SP-49 (cell line): ENCODE measurements around the gene ETV5.

DNA sequence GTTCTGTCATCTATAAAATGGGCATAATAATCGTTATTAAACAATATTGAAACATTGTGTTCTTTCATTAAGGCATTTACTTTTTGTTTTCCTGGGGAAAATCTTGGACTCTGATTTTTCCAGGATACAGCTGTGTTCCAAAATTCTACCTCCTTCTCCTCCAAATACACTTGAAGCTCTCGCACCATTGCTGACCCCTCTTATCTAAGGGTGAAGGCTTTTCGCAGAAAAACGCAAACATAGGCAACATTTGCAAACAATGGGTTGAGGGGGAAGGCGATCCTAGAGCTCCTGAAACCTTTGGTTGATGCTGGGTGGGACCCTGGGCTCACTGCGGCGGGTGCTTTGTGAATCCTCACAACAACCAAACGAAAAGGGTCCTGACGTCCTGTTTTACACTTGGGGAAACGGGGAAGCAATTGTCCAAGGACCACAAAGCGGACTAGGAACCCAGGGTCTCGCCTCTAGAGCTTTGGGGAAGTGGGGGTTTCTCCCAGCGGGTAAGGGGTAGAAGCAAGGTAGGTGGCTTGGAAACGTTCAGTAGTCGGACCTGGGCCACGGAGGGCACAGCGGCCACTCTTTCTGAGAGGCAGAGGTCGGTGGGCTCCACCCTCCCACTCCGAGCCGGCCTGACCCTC, 42.0 kb downstream of the EPHB3 start:
- PRO-cap: no peak

DNA sequence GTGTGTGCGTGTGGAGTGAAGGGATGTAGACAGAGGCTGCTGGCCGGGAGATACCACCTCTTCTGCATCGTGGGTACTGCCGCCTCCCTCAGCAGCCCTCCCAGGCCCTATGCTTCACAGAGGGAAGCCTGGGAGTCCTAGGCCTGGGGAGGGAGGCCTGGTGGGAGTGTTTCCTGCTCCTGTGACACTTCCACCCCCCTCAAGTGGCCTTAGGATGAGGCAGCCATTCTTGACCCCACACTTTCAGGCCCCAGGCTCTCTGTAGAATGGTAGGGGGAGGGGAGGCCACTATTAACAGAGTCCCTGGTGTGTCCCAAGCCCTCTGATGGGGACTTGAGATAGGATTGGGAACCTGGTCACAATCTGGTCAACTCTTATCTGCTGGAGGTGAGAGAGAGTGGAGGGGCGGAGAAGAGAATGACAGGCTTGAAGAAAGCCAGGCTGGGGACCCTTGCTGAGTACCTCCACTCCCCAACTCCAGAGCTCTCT, 69.0 kb downstream of the MAGEF1 start:
- PRO-cap: no peak

GRCh38 chr3:184800268-184800859, 11.6 kb upstream of the VPS8 start:
- PRO-cap: no peak

DNA sequence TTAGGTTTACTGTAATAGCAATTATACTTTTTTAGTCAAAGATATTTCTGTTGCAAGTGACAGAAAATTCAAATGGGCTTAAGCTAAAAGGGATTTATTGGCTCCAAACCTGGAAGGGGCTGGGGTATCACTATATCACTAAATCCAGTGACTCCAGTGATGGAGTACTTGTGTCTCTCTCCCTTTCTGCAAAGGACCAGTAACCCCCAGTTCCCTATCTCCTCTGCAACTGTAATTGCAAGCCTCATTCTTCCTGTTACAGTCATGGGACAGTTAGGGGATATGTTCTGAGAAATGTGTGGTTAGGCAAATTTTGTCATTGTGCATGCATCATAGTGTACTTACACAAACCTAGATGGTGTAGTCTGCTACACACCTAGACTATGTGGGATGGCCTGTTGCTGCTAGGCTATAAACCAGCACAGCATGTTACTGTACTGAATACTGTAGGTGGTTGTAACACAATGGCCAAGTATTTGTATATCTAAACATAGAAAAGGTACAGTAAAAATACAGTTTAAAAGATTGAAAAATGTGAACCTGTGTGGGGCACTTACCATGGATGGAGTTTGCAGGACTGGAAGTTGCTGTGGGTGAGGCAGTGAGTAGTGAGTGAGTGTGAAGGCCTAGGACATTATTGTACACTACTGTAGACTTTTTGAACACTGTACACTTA, 2.3 kb downstream of the VPS8 start:
- PRO-cap: no peak

DNA sequence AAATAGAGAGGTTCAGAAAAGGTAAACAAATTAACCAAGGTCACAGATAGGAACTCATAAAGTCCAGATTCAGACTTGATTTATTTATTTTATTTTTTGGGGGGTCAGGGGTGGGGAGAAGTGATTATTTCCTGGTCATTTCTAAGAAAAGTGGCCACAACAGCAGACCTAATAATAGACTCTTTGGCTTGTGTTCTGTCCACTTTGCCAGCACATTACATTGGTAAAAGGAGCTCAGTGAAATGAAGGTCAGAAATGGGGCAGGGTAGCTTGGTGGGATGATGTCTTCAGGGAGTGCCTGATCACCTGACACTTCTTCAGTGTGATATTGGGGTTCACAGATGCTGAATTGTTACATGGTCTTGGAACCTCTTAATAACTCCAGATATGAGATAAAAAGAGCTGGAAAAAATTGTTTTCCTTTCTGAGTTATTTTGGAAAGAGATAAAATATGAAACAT, 10.1 kb downstream of the VPS8 start:
- PRO-cap: no peak

DNA sequence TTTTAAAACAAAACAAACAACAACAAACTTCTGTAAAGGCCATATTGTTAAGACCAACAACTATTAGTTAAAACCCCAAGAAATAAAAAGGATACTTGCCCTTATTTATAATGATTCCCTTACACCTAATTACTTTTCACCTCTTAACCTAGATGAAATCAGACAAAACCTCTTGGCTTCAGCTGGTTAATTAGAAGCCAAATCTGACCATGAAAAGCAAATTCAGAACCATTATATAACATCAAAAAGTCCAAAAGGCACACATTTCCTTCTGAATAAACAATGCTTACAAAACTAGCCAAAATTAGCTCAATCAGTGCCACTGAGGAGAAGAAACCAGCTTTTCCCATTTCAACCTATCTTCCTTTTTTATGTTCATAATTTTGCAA, 3.3 kb downstream of the EHHADH start:
- PRO-cap: no peak

DNA sequence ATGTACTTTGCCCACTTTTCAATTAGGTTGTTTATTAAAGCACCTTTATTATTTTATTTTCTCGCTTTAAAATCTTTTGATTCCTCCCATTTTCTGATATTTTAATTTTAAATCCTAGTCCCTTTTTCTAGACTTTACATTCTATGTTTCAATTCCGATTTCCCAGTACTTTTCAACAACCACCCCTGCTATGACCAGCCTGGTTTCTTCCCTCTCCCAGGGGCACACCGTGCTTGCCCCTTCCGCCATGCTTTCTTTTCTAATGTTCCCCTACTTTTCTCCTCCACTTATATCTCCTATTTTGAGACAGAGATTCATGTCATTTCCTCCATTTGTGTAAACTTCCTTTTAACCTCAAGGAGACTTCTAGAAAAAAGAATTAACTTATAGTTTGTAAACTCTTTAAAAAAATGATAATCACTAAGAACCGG, 38.5 kb upstream of the MAP3K13 start:
- PRO-cap: no peak

GRCh38 chr3:185379017-185379538, 16.1 kb downstream of the MAP3K13 start:
- PRO-cap: no peak

DNA sequence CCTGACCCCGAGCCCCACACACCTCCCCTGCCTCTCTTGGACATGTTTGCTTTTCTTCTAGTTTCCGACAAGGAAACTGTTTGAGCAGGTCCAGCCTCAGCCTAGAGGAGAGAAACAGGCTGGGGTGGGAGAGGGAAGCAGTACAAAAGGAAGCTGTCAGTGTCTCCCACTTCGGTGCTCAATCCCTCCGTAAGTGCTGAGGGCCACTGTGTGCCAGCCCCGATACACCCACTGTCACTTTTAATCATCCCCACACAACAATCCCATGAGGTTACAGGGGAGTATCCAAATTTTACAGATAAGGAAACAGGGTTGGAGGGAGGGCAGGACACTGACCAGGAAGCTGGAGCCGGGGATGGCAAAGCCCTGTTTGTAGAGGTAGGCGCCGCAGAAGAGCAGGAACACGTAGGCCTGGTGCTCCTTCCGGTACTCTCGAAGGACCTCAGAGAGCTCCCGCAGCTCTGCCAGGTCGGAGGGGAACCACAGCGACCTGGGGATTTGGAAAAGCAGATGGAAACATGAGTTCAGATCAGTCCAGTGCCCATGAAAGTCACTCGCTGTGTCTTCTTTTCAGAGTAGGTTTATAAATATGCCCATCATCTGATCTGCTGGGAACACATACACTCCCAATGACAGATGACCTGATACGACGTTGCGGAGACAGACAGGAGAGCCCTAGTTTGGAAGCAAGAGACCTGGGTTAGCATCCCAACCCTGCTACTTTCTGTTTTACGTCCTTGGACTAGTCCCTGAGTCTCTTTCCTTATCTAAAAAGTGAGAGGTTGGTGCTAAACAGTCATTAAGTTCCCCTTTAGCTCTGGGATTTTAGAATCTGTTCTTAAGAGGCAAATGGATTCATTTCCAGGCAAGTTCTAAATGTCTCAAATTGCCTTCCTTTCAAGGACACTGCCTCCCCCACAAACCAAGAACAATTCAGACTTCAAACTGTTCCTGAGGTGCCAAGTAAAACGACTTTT, 2.1 kb downstream of the TMEM41A start:
- PRO-cap: no peak

- PRO-cap: no peak
Observed at GRCh38 chr3:185561329-185561960, 9.1 kb upstream of the LIPH start.

DNA sequence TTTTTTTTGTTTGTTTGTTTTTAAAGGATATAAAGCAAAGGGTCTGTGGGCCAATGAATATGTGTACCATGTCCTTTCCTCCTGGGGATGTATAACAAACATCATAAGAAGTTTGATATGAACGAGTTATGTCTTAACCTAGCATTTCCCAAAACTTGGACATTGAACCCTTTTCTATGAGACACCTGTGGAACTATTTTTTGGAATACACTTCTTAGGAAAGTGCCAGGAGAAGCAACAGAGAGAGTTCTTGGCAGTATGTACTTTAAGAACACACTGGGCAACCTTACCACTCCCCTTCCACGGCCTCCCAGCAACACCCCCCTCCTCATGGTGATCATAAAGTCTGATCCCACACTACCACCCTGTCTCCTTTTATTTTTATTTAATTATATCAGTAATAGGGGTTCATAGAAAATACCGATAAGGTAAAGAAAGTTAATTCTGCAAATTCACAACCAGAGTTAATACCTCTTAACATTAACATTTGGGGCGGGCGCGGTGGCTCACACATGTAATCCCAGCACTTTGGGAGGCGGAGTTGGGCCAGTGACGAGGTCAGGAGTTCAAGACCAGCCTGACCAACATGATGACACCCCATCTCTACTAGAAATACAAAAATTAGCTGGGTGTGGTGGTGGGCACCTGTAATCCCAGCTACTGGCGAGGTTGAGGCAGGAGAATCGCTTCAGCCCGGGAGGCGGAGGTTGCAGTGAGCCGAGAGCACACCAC, 48.2 kb downstream of the SENP2 start:
- PRO-cap: no peak

- PRO-cap: no peak
Observed at GRCh38 chr3:185637356-185638114, 51.4 kb downstream of the SENP2 start.

DNA sequence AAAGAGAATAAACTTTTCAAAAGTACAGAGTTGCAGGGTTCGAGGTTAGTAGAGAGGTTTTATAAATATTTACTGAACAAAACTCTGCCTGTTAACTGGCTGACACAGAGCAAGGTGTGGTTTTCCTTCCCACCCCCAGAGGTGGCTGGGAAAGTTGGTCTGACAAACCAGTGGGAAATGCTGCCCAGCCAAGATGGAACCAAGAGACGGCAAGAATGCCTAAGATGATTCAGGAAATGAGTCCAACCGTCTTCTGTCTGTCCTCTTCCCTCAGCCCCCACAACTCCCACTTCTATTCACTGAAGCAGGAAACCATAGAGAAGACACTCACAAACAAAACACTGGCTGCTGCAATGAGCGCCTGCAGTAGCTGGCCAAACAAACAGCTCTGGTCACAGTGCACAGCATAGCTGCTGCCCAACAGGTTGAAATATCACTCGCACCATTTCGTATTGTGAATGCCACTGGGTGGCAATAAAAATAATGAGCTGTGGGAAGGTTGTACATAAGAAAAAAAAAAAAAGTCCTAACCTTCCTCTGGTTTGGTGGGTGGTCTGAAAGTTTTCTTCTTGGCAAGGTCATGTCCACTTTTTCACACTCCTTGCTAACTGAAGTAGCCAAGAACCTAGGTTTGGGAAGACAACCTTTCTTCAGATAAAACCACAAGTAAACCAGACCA, 79.3 kb downstream of the IGF2BP2 start:
- PRO-cap: no peak

- PRO-cap: no peak
Observed at GRCh38 chr3:185746152-185746771, 78.6 kb downstream of the IGF2BP2 start.

DNA sequence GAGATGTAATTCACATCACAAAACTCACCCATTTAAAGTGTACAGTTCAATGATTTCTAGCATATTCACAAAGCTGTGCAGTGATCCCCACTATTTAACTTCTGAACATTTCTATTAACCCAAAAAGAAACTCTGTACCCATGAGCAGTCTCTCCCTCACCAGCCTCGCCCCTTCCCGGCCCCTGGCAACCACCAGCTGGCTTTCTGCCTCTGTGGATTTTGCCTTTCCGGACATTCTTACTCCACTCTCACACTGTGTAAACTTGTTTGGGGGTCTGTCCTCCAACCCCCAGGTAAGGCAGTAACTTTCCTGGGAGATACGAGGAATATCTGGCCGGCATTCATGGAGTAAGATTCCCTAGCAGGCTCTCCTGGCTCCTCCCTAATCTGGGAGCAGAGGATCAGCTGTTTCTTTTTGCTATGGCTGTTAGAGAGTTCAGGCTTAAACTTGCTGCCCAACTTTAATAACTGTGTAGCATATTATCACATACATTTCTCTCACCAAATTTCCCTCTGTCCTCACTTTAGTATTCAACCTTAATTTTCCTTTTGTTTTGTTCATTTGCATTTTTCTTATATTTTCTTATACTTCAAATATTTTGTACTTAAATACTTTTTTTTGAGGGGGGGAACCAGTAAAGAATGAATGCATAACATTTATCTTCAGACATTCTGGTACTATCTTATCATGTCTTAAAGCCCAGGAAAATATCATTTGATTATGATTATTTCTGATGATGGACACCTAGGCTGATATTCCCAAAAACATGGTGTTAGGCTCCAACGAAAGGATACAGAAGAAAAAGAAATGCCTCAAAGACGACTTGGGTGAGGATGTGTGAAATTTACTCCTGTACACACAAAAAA, 64.2 kb downstream of the IGF2BP2 start:
- PRO-cap: no peak

- PRO-cap: no peak
Observed at GRCh38 chr3:185918924-185919663, 18.7 kb downstream of the TRA2B start.

DNA sequence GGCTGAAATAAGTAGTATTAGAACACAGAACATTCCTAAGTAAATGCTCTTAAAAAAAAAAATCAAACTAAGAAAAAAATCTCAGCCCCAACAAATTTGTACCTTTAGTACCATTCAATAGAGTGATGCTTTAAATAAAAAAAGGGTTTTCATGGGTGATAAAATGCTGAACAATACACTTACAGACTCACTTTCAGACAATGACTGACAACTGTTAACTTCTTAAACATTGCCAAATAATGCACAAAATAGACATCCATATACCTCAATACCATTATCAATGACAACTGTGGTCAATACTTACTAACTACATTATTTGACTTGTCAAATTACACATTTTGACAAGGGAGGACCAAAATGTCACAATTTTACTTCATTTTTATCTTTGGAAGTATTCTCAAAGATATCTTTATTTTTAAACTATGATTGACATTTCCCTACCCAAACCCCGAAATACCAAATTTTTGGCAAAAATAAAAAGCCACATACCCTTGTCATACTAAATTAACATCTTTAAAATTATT, 18.1 kb downstream of the TRA2B start:
- PRO-cap: no peak

GRCh38 chr3:186102655-186102998, 6.3 kb downstream of the ETV5 start:
- PRO-cap: no peak

GRCh38 chr3:186108257-186109330, at the start of gene ETV5:
ETV5 (minus strand) TSS chr3:186109089.
- PRO-cap: unidirectional peak, minus-strand start at chr3:186109089

GRCh38 chr3:186218934-186219537, 110.1 kb upstream of the ETV5 start:
- PRO-cap: no peak